ENCODE data around the gene GFOD1.

DNA sequence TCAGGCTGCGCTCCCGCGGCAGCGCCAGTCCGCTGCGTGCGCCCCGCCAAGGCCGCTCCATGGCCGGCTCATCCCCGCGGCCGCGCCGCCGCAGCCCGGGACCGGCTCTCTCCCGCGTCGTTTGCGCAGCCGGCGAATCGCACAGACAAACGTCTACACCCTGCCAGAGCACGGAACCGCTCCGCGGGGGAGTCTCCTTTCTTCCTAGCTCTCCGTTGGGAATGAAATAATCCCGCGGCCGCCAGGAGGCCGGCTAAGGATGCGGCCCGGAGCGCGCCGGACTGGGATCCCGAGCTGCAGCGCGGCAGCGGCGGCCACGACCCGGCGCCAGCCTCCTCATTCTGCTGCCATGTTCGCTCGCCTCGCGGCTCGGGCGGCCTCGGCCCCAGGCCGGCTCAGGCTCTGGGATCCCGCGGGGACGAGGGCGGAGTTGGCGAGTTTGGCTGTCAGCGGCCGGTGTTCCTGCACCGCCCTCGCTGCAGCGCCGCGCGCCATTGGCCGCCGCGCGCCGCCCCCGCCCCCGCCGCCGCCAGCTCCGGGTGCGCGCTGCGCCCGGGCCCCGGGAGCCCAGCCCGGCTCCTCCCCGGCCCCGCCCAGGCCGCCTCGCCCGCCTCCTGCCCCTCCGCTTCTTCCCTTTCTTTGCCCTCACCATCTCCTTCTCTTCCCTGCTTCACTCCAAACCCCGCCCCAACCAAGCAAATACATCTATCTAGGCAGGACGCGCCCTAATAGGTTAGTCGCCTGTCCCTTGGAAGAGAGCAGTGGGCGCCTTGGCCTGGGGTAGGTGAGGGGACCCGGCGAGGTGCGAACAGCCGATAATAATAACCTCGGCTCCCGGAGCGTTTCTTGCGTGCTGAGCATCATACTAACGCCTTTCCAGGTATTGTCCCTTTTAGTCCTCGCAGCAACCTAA, at the start of gene GFOD1:
TSS of gene GFOD1 (minus strand) at position 404 of the 913 bp plus-strand sequence.
- RRBS, result 1% methylated on average over 48 of the region's 106 CpGs

- RRBS, result 88% methylated on average over 4 of the region's 10 CpGs
Measured at GRCh38 chr6:13523770-13524419, 36.5 kb upstream of the GFOD1 start.

DNA sequence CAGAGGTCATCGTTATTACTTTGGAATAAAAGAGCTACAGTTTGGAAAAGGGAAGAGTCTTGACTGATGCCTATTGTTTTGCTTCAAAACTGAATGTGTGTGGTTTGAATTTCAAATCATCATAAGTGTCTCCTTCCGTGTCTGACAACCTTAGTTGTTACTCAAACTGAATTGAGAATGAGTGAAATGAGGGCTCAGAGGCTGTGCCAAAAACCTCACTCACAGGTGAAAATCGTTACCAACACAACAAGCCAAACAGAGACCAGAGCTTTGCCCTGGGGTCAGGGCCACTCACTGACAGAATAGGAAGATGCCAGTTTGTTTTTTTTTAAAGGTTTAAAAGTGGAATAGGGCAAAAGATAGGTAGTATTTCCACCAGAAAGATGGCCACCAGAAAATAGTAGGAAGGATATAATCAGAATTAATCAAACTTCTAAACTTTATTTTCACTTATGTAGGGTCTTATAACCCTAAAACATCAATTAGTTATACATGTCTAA, 15.1 kb upstream of the SIRT5 start:
- RRBS, result no CpG with 5 or more reads among the region's 3 CpGs

DNA sequence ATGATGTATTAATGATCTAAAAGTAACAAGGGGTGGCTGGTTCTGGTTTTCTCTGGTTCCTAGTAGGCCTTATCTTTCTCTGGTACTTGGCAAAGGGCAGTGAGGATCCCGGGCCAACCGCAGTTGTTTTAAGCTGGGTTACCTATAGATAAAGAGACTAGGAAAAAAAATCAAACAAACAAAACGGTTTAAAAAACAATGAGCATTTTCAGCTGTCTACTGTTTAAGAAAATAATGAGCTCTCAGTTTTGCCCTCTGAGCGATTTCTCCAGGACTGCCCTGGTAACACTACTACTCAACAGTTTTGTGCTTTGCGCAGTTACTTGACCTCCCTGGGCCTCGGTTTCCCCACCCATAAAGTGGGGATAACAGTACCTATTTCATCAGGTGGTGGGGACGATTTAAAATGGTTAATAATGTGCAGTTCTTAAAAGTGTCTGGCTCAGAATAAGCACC, 1.3 kb upstream of the SIRT5 start:
- RRBS, result no CpG with 5 or more reads among the region's 7 CpGs

DNA sequence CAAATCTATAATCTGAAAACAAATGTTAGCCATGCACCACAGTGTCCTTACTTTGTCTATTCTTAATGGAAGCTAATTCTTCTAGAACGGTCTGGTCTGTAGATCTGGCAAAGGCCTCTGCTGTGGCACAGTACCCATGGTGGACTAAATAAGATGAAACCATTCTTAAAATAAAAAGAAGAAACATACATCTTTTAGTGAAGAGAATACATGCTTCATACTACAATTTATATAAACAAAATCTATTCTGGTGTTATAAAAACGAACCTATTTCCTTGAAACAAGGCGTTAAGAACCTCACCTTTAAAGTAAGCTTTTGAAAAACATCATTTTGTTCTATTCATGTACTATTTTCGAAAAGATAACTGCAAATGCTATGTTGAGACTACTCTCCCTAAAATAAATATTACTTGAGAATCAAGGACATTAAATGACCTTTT, 27.3 kb downstream of the NOL7 start:
- RRBS, result no CpG with 5 or more reads among the region's 4 CpGs

DNA sequence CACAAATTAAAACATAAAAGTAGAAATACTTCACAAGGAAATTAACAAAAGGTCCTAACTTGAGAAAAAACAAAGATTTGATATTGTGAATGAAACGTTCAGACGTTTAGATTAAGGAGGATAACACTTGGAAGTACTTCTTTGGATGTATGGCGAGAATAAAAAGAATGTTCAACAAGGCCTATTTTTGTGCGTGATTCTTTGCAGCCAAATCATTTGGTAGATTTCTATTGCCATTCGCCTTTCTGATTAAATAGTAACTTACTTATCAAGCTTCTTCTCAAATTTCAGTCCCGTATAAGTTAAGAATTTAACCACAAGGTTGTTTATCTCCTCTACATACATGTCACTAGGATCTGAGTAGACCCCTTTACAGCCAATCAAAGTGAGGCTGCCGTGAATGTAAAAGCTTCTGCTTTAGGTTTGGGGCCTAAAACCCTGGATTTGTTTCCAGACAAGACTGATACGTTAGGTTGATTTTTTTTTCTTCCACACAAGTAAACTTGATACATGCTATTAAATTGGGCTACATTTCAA, 2.1 kb downstream of the RANBP9 start:
- RRBS, result no CpG with 5 or more reads among the region's 8 CpGs

DNA sequence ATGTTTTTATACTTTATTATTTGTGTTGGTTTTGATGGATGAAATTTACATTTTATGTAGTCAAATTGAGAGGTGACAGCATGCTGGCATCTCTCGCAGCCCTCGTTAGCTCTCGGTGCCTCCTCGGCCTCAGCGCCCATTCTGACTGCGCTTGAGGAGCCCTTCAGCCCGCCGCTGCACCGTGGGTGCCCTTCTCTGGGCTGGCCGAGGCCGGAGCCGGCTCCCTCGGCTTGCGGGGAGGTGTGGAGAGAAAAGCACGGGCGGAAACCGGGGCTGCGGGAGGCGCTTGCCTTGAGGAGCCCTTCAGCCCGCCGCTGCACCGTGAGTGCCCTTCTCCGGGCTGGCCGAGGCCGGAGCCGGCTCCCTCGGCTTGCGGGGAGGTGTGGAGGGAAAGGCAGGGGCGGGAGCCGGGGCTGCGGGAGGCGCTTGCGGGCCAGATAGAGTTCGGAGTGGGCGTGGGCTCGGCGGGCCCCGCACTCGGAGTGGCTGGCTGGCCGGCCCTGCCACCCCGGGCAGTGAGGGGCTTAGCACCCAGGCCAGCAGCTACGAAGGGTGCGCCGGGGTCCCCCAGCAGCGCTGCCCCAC, 45.5 kb upstream of the MCUR1 start:
- RRBS, result 10% methylated on average over 16 of the region's 45 CpGs

DNA sequence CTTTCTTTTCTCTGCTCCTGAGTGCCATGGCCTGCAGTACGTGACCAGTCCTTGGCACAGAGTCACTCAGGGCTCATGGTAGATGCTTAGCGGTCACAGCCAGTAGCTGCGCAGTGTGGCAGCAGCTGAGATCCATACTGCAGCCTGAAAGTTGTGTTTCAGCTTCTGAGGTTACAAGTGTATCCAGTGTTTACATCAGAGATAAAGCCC, 762 bp upstream of the RNF182 start:
- RRBS, result no CpG with 5 or more reads among the region's 3 CpGs

DNA sequence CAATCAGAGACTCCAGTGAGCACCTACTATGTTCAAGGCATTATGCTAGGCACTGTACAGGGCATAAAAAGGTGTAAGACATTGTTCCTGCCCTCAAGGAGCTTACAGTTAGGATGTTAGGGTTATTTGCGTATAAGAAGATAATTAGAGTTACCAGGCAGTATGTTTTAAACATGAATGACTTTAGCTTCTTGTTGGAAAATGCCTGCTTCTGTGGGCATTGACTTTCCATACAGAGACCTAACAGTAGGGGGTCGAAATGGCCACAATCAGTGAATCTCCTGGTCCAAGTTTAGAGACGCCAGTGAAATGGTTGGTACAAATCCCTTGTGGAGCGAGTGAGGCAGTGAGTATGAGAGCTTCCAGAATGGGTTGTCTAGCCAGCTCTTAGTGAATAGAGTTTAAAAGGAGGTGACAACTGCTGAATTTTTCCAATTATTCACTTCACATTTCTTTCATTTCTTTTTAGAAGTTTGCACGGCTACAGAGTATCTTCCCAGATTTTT, 17.1 kb downstream of the CD83 start:
- RRBS, result no CpG with 5 or more reads among the region's 5 CpGs

DNA sequence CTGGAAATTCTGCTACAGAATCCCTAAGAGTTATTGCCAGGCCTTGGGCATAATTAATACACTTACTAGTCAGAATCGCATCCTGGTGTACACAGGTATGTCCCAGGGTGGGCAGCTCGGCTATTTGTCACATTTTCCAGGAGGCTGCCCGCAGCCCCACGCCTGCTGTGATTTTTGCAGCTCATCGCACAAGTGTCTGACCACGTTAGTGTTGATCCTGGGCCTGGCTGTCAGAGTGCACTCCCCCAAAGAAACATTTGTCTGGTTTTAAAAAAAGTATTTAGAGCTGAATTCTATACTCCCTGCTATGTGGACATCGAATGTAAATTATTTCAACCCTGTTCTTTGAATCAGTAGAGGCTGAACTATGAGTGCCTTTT, 105.4 kb downstream of the CD83 start:
- RRBS, result no CpG with 5 or more reads among the region's 7 CpGs

DNA sequence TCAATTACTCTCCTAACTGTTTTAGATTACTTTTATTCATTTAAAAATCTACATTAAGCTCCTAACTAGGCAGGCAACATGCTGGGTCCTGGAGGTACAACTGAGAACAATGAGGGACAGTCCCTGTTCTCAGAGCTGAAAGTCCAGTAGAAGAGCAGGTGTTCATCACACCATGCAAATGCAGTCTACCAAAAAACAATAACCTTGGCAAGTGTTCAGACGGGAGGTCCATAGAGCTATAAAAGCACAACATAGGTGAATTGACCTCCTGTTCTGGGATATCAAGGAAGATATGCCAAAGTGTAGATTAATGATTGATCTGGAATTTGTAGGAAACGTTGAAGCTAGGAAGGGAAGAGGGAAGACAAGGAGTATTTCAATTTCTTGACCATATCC, 485.9 kb upstream of the JARID2 start:
- RRBS, result no CpG with 5 or more reads among the region's 2 CpGs

GRCh38 chr6:14784615-14785419, 461.1 kb upstream of the JARID2 start:
- RRBS, result no CpG with 5 or more reads among the region's 13 CpGs

DNA sequence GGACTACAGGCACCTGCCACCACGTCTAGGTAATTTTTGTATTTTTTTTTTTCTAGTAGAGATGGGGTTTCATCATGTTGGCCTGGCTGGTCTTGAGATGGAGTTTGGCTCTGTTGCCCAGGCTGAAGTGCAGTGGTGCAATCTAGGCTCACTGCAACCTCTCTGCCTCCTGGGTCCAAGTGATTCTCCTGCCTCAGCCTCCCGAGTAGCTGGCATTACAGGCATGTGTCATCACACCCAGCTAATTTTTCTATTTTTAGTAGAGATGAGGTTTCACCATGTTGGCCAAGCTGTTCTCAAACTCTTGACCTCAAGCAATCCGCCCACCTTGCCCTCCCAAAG, 404.3 kb upstream of the JARID2 start:
- RRBS, result no CpG with 5 or more reads among the region's 3 CpGs

- RRBS, result 34% methylated on average over 3 of the region's 14 CpGs
Measured at GRCh38 chr6:14921864-14922626, 323.8 kb upstream of the JARID2 start.

DNA sequence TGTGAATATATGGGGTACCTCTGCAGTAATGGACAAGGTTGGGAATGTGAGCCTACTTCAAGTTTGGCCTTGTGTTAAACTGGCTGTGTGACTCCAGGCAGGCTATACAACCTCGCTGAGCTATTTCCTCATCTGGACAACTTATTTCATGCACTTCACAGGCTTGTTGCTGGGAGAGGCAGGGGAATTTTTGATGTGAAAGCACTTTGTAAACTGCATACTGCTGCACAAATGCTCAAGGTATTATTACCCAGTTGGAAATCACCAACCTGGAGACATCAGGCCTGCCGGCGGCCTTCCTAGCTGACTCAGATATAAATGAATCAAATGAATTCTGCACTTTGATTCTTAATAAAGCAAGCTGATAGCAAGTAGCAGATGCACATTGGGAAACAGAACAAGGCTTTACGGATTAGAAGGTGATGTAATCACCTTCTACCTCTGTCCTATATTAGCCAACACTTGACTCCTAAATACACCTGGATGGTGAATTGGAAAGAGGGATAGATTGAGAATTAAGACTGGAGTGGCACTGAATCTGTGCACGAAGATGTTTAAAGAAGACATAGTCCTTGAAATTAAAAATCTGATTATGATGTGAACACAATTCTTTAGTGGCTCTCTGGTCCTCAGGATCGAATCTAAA, 10.1 kb downstream of the JARID2 start:
- RRBS, result no CpG with 5 or more reads among the region's 6 CpGs

- RRBS, result no CpG with 5 or more reads among the region's 10 CpGs
Measured at GRCh38 chr6:15373700-15374299, 127.9 kb downstream of the JARID2 start.

DNA sequence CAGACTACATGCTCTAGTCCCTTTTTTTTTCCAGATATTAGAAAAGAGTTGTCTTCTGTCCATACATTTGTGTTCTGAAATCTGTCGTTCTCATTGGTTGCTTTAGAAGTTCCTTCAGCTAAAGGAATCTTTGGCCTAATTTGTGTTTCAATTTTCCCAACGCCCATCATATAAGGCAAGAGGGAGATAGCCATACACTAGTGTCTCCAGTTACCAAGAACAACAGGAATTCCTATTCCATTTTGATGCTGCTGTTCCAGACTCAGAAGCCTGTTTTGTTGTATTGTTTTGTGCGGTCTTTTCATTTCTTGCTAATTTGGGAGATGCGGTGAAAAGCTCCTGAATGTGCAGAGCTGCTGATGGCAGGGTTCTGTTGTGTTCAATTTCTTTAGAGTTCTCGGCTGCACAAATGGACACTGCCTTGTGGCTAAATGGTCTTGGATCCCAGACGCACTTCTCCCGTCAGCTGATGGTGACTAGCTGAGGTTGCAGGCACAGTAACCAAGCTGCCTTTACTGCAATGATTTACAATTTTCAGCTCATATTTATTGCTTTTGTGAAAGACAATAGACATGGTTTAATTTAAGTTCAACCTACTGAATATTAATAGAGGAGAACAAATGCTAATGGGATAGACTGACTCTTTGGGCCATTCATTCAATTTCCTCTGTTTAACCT, 159.2 kb downstream of the JARID2 start:
- RRBS, result no CpG with 5 or more reads among the region's 7 CpGs

- RRBS, result no CpG with 5 or more reads among the region's 8 CpGs
Measured at GRCh38 chr6:15475166-15475800, 187.5 kb downstream of the DTNBP1 start.

GRCh38 chr6:15500475-15500753, 162.4 kb downstream of the DTNBP1 start:
- RRBS, result no CpG with 5 or more reads among the region's 7 CpGs

- RRBS, result no CpG with 5 or more reads among the region's 15 CpGs
Measured at GRCh38 chr6:15523900-15524466, 138.8 kb downstream of the DTNBP1 start.

Measured in AG10803 (cell line).